Colonic mucosa (tissue), 1 donor: Measurements from ENCODE around the genes SLC1A7 and YIPF1.

- PRO-cap, result no peak
Measured at GRCh38 chr1:53081780-53082258, 19.8 kb downstream of the PODN start.

DNA sequence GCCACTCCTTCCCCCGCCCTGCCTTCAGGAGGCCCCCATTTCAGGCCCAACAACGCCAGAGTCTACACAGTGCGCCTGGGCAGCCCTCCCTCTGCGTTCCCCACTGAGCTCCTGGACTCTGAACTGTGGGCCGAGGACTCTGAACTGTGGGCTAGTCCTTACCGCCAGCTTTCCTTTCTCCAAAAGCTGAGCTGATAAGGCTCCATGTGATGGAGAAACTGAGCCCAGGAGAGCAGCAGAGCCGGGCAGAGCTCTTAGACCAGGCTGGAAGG lies 30.9 kb downstream of the PODN start:
- PRO-cap, result no peak

DNA sequence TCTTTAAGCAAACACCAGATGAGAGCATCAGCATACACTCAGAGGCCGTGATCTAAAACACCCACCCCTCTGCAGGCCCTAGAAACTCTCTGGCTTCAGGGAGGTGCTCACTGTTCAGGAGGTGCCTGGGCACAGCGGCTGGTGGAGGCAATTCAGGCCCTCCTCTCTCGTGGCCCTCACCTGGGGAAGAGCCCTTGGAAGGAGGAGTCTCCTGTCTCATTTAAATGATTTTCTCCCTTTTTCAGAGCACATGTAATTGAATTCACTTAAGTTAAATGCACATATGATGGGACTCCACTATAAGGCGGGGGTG lies 16.4 kb downstream of the SLC1A7 start:
- PRO-cap, result no peak

DNA sequence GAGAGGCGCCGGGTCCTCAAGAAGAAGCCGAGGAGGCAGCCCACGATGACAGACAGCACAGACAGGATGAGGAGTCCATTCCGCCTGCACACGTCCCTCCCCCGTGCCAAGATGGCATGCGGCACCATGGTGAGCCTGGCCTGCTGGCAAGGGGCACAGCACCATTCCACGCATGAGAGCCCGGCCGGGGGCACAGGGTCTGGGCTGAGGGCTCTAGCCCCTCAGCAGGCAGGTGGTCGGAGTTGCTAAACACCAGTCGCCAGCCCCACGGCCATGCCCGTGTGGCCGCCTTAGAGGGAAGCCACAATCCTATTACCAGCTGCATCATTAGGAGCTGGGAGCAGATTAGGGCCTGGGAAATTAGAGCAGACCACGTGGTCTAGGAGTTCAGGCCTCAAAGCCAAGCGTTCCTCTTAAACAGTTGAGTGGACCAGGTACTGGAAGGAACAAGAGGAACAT lies at the start of gene SLC1A7:
Gene SLC1A7, minus strand, starts transcription at position 317 of the 459 bp plus-strand sequence.
- PRO-cap, result no peak

GRCh38 chr1:53225929-53227106 lies 5.9 kb upstream of the CZIB start:
- PRO-cap, result no peak

- PRO-cap, result bidirectional peak, plus-strand start at chr1:53326434, minus-strand start at chr1:53326252; bidirectional peak, plus-strand start at chr1:53326761, minus-strand start at chr1:53326589
Measured at GRCh38 chr1:53326387-53327159, 1.3 kb downstream of the LRP8 start.

GRCh38 chr1:53439303-53439810 lies 19.8 kb upstream of the DMRTB1 start:
- PRO-cap, result no peak

DNA sequence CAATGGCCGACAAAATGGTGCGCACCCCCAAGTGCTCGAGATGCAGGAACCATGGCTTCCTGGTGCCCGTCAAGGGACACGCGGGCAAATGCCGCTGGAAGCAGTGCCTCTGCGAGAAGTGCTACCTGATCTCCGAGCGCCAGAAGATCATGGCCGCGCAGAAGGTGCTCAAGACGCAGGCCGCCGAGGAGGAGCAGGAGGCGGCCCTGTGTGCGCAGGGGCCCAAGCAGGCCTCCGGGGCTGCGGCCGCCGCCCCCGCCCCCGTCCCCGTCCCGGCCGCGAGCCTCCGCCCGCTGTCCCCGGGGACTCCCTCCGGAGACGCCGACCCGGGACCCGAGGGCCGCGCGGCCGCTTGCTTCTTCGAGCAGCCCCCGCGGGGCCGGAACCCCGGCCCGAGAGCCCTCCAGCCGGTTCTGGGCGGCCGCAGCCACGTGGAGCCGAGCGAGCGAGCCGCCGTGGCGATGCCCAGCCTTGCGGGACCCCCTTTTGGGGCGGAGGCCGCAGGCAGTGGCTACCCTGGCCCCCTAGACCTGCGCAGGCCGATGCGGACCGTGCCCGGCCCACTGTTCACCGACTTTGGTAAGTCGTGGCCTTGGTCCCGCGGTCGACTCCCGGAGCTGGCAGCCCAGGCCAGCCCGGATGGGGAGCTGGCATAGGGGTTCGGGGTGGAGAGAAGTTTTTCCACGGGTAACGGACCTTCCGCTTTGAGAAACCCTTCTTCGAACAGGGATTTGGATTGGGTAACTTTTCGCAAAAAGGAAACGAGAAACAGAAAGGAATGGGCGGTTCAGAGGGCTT lies 452 bp downstream of the DMRTB1 start:
- PRO-cap, result no peak

GRCh38 chr1:53645592-53645999 lies 93.4 kb downstream of the GLIS1 start:
- PRO-cap, result no peak

- PRO-cap, result bidirectional peak, plus-strand start at chr1:53889974, minus-strand start at chr1:53889799; unidirectional peak, plus-strand start at chr1:53890209
Measured at GRCh38 chr1:53889407-53890494, at the start of gene YIPF1. TSS of gene YIPF1 (minus strand) at chr1:53889797.

- PRO-cap, result no peak
Measured at GRCh38 chr1:53902305-53902689, 8.3 kb downstream of the DIO1 start.

DNA sequence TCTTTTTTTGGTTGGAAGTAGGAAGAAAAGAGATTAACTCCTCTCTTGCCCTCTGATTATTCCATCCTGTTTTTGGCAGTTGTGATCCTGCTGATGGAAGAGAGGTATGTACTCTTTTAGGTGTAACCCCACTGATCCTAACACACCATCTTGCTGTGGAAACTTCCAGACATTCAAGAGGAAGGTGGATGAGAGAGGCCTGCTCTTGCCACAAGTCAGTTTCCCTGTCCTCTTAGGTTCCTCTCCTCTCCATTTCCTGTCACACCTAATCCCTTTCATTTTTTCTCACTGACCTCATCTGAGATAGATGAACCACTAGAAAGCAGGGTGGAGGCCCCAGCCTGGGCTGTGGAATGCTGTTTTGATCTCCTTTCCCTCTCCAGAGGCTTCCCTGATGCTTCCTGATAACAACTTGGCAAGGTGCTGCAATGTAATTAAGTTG lies 11.0 kb downstream of the LRRC42 start:
- PRO-cap, result unidirectional peak, minus-strand start at position 226 of the sequence

DNA sequence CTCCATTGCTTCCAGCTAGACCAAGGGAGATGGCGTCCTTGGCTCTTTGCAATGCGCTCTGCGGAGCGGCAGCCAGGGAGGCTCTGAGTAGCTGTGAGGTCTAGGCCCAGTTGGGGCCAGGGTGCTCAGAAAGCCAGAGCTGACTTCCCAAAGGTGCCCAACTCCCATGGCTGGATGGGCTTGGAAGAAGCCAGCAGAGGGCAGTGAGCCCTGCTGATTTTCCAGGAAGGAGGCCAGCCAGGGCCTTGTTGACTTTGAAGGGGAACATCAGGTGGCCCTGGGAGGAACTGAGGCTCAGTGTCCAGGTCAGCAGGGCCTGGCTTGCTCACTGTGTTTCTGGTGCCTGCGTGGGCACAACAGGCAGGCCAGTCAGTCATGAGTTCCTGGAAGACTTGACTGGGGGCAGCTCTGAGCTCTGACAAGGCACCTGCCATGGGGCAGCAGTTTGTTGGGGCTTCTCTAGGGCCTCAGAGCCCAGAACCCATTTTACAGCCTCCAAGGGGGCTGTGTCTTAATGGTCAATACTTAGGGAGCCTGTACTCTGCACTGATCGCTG lies 27.1 kb downstream of the CDCP2 start:
- PRO-cap, result no peak

GRCh38 chr1:54204831-54205458 lies 5.0 kb downstream of the MRPL37 start:
- PRO-cap, result no peak

DNA sequence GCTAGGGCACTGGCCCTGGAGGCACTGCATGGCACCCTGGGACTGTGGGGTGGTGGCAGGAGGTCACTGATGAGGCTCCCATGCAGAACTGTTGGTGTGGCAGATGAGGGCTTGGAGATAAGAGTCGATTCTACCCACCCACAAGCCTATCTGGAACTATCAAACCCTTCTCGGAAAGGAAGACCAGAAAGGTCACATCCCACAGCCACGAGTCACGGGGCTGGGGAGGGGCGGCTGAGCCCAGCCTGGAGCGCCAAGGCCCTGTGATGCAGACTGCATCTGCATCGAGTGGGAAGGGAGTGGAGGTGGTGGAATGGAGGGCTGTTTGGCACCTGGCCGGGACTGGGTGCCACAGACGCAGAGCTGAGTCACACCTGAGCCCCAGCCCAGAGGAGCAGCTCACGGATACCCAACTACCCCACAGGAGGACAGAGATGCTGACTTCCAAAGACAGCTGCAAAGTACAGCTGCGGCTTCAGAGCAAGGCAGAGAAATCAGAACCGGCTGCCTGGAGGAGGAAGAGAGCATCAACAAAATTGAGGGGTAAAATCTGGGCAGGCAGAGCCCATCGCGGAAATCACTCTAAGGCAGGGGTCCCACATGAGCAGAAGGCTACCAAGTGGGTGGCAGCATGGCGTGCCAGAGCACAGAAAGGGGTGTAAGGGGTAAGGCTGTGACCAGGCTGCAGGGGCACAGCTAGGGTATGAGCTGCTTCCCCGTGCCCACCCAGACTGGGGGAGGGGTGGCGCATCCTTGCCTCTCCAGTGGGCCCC lies 29.7 kb downstream of the MRPL37 start:
- PRO-cap, result no peak

- PRO-cap, result unidirectional peak, plus-strand start at chr1:54273514
Measured at GRCh38 chr1:54272827-54273771, 73.1 kb downstream of the MRPL37 start.

DNA sequence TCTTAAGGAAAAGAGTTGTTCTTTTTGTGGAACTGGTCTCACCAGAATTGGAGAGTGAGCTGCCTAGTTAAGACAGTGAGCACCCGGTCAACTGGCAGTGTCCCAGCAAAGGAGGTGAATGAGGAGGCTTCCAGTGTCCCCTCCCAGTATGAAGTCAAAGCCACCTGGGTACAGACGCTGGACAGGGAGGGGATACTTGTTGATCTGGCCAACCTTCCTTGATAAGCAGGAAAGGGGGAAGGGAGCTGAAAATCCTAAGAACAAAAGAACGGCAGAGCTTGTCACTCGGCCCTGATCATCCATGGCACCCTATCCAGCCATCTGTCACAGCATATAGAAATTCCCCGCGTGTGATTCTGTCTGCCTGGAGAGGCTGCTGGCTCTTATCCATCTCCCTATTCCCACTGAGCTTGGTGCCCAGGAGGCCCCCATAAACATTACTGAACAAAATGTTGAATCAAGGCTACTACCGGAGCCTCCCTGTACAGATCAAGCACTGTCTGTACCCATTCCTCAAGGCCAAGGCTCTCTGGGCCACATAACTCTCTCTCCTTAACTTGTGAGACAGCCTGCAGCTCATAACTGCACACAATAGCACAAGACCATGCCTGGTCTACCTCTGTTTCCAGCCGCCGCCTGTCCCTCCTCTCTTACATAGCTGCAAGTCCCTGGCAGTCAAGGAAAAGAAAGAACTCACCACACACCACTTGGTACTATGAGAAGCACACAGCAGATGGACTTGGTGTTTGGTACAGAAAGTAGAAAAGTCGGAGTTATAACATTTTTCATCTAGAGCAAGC lies 114.9 kb downstream of the MRPL37 start:
- PRO-cap, result no peak

DNA sequence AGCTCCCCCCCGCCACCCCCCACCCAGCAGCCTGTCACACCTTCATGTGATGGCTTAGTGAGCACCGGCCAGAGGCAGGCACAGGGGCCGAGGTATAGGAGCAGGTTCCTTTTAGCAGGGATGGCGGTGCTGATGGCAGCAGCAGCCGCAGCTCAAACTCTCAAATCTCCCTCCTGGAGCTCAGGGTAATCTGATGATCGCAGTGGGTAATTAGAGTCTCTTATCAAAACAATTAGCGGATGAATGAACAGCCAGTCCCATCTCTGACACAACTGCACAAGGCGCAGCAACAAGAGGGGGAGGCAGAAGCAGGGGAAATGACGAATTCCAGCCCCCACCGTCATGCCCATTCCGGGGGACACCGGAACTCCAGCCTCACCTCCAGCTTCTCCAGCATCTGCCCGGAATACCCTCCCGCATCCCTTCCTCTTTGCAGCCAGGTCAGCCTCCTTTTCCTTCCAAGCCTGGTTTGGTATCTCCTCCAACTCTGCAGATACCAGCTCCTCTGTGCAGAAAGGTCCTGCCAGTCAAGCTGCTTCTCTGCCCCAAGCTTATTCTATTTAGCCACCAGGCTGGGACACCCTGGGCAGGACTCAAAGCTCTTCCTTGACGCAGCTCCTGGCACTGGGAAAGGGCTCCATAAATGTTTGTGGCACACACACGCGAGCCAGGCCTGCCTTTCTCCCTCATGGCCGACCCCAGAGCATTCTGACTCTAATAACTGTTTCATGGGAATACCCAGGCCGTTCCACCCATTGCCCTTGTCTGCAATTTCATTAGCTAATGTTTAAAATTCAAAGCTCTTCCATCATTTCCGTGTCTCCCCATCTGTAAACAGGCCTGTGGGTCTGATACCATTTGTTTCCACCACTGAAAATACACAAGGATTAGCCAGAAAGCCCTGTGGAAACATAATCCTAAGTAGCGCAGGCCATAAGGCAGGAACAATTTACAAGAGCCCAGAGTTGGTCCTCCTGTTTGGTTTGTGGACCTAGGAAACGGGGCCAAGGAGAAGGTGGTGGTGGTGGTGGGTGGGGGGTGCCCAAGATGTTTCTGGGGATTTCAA lies 126.3 kb downstream of the MRPL37 start:
- PRO-cap, result no peak

DNA sequence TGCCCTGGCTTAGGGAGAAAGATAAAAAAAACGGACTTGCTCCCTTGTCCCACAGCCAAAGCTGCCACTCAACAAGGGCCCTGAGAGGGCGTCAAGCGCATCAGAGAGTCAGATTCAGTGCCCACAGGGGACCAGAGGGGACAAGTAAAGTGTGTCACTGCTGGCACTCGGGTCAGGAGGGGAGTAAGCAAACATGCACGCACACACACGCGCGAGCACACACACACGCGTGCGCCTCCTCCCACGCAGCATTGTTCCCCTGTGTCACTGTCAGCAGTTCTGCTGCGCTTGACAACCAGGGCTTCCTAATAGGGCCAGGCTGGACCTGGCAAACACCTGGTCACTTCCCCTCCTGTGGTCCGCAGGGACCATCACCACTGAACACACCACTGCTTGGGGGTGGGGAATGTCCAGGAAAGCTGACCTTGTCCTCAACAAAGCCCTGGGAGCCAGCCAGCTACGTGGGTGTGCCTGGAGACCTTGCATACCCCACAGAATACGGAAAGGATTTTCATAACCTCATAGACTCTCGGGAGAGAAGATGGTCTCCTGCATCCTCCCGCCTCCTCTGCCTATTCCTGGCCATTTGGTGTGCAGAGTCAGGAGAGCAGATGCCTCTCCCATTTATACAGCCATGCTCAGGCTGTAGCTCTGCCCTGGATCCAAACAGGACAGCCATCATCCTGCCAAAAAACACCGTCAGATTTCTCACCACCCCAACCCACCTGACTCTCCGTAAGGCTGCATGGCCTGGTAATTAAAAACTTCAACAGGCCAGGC lies 132.9 kb downstream of the MRPL37 start:
- PRO-cap, result no peak

DNA sequence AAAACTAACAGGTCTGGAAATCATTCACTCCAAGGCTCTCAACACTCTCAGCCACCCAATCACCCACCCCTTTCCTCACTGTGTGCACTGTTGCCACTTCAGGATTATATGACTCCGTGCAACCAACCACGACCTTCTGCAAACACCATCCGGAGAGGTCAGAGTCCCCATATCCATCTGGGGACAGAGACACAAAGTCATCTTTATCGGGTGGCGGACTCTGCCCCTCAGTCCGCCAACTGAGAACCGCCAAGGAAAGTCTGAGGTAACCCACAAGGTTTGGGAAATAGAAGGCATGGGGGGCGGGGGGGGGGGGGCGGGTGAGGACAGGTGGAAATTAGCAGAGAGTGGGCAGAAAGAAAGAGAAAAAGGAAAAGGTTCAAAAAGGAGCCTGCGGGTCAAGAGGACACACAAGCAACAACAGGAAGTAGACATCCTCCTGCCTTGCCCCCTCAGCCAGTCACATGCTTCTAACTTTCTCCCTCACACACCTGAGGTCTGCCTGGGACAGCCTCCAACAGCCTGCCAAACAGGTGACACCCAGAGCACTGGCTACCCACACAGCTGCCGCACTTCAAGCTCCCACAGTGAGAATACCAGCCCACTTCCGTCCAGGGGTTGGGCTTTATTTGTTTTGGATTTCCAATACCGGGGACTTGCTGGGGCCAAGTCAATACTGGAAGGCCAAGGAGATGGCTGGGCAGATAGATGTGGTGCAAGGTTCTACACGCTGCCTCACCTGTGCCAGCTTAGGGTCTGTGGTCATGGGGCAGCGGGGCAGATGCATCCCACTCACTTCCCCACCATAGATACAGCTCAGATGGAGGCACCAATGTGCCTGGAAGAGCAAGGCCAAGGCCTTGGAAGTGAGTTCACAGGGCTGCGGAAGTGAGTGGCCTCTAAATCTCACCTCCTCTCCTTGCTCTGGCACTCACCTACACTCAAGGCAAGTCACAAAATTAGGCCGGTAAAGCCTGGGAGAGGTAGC lies 148.3 kb downstream of the MRPL37 start:
- PRO-cap, result no peak